ENCODE measurements around the genes CAMKV, MON1A, RBM6 and LSMEM2.

DNA sequence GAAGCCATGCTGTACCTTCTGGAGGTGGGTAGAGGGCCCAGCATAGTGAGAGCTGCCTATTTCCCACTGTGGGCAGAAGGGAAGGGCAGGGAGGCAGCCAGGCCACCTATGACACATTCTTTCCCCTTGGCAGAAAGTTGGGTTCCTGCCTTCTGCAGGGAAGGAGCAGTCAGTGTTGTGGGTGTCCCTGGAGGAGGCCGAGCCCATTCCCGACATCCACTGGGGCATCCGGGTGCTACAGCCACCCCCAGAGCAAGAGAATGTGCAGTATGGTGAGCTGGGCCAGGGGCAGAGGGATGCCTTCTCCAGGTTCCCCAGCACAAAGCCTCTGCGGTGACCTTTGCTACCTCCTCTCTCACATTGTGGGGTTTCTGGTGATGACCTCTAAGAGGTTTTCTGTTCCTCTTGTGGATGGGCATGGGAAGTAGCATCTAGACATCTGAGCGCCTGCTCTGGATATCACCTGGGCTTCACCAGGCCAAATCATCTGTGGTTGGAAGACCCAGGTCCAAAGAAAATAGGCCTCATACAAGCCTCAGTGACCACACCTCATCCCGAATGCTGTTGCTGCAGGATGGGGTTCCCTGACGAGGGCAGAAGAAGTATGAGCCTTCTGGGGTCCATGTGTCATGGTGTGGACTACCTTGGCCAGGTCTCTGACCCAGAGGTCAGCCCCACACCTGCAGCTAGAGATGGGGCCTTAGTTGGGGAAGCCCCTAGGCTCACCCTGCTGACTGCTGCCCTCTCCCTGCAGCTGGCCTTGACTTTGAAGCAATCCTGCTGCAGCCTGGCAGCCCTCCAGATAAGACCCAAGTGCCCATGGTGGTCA, 7.0 kb downstream of the APEH start:
- PRO-cap: no peak
- RRBS: no CpG with 5 or more reads among the region's 7 CpGs

- PRO-cap: unidirectional peak, minus-strand start at chr3:49804897
- RRBS: no CpG with 5 or more reads among the region's 22 CpGs
Observed at GRCh38 chr3:49804761-49805867, 2.1 kb downstream of the INKA1 start.

DNA sequence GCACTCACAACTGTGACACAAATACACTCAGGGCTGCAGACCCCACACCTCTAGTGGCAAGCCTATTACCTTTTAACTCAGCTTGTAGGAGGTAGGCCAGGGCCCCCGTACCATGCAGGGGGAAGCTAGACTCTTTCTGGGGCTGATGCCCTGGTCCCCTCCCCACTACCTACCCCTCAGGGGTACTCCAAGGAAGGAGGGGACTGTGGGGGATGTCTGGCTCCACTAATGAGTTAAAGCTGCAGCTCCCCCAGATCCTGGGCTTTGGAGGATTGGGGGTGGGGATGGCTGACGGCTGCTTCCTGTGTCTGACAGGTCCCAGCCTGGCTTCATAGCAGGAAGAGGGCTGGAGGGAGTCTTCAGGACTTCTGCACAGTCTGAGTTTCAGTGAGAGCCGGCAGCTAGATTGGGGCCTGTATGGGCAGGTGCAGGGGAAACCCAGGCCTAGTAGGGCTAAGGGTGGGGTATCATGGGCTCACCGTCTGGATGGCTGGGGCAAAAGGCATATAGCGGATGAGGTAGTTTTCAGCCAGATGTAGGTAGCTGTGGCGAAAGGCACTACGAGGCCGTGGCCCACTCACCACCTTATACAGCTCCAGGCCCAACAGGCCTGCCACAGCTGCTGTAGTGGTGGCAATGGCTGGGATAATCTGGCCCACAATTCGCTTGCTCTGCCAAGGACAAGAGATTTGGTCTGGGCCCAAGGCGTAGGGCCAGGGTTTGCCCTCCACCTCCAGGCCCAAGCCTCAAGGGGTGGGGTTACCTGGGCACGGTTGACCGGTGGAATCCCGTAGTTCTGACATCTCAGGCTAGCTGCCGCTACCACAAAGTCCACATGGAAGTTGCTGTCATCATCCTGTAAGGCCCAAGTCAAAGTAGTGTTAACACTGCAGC, 4.4 kb downstream of the INKA1 start:
- PRO-cap: no peak
- RRBS: no CpG with 5 or more reads among the region's 14 CpGs

DNA sequence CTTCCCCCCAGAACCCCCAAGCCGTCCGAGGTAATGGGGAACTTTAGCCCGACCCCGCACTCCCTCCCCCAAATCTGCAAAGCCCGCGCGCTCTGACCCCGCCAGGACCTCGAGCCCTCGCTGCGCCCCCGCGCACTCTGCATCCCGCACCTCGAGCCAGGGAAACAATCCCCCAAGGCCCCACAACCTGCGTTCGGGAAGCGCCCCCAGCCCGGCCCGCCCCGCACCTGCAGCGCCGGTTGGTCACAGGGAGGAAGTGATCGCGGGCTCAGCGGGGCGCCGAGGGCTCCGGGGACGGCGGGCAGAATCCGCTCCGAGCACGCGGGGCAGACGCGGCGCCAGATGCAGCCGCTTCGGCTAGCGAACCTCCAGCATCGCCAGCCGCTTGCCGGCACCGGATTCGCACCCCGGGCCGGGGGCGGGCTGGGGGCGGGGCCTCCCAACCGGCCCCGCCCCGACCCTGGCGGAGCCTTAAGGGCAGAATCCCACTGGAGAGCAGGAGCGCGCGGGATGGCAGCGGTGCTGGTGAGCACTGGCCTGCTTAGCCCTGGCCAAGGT, at the start of gene CAMKV:
Gene CAMKV, minus strand, starts transcription at position 376 of the 558 bp plus-strand sequence.
- PRO-cap: no peak
- RRBS: 1% methylated on average over 17 of the region's 58 CpGs

DNA sequence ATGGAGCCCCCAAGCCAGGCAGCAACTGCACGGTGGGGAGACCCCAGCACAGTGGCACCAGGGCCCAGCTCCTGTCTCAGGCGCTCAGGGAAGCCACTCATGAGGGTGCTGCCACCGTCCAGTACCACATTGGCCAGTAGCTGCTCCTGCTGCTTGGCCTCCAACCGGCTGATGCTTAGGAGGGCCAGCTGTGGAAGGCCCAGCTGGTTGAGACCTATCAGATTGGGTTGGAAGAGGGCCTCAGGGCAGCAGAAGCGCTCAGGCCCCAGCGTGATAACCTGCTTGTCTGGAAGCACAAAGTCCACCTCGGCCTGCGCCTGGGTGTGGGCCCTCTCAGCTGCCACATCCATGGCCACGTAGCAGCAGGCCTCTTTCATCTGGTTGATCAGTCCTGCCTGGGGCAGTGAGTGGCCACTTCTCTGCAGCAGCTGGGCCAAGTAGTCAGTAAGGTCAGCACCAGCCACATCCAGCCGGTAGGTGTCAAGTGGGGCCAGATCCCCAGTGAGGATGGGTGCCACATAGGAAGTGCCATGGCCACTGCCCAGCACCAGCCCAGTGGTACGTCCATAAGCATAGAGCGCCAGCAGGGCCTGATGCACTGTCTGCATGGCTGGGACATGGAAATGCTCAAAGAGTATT, 3.9 kb upstream of the CAMKV start:
- PRO-cap: no peak
- RRBS: 80% methylated on average over 1 of the region's 12 CpGs

DNA sequence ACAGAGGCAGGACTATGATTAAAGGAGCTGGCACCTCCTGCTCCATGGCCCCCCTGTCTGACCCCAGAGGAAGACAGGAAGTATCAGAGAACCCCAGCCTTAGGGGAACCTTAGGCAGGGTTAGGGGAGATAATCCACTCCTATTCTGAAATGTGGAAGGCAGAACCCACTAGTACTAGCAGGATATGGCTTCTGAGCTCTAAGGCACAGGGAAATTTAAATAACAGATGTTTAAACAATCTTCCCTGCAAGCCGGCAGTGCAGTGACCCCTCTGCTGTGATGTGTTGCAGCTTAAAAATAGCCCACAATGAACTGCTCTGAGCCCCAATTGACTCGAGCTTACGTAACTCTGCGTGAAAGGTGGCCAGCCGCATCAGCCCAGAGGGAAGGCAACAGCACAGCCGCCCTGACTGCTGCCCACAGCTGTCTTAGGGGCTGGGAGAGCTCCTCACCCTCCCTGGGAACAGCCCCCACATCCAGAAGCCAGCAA, 12.4 kb upstream of the CAMKV start:
- PRO-cap: no peak
- RRBS: no CpG with 5 or more reads among the region's 6 CpGs

DNA sequence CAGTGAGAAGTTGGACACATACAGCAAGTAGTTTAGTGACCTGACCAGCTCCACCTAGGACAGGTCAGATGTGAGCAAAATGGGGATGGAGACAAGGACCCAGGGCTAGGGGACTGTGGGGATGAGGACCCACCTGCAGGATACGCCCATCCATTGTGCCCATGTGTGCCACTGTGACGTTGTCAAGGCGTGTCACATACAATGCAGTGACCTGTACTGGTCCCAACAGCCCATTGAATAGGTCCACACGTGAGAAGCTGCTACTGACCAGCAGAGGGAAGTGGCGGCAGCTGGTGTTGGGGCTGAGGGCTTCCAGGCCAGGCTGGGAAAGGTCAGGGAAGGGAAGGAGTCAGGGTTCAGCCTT, 4.7 kb downstream of the MST1R start:
- PRO-cap: no peak
- RRBS: no CpG with 5 or more reads among the region's 5 CpGs

GRCh38 chr3:49929210-49930413, at the start of gene MON1A:
MON1A (minus strand) TSS chr3:49929811.
- PRO-cap: bidirectional peak, plus-strand start at chr3:49929618, minus-strand start at chr3:49929538; bidirectional peak, plus-strand start at chr3:49930045, minus-strand start at chr3:49929811
- RRBS: 2% methylated on average over 26 of the region's 68 CpGs

DNA sequence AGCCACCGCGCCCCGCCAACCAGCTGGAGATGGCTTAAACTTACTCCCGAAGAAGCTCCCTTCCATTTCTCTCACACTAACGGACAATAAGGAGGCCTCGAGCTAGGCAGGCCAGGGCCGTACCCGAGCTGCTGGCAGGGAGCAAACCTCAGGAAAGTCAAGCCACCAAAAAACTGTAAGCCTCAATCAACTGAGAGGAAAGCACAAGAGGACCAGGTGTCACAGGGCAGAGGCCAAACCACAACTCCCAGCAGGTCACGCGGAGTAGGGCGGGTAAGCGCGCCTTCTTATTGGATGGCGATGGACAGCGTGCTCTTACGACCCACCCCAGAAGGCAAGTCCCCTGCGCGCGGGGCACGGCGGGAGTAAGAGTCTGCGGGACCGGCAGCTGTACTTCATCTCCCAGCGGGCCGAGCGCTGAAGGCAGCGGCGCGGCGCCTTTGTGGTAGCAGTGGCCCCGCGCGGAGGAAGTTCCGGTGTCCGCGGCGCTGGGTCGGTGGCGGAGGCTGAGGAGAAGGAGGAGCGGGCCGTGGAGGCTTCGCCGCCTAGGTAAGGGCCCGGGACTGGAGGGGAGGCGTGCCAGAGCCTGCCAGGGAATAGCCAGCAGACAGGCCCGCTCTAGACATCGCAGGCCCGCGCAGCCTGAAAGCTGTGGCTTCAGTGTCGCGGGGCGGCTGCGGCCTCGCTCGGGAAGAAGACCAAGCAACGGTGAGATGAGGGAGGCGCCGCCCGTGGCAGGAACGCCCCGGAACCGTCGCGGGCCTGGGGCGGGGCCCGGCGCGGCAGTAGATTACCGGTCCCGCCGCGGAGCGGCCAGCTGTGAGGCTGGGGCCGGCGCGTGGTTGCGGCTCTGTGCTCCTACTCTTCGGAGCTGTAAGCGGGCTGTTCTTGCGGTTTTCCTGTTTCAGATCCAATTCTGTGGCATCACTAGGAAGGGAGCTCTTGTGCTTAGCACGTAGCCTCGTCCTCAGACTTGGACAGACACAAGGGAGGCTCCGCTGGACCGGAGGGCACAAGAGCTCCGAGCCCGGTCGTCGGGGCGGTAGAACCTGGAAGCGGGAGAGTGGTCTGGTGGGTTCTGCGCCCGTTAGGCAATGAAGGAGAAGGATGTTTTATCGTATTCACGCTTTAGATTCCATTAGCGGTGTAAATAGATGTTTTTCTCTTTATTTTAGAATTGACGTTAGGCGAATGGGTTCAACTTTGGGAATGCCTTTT, at the start of gene RBM6:
Gene RBM6, plus strand, starts transcription at position 474 of the 1,218 bp plus-strand sequence.
- PRO-cap: bidirectional peak, plus-strand start at position 476 of the sequence, minus-strand start at position 330 of the sequence; bidirectional peak, plus-strand start at position 816 of the sequence, minus-strand start at position 697 of the sequence
- RRBS: 1% methylated on average over 23 of the region's 97 CpGs

DNA sequence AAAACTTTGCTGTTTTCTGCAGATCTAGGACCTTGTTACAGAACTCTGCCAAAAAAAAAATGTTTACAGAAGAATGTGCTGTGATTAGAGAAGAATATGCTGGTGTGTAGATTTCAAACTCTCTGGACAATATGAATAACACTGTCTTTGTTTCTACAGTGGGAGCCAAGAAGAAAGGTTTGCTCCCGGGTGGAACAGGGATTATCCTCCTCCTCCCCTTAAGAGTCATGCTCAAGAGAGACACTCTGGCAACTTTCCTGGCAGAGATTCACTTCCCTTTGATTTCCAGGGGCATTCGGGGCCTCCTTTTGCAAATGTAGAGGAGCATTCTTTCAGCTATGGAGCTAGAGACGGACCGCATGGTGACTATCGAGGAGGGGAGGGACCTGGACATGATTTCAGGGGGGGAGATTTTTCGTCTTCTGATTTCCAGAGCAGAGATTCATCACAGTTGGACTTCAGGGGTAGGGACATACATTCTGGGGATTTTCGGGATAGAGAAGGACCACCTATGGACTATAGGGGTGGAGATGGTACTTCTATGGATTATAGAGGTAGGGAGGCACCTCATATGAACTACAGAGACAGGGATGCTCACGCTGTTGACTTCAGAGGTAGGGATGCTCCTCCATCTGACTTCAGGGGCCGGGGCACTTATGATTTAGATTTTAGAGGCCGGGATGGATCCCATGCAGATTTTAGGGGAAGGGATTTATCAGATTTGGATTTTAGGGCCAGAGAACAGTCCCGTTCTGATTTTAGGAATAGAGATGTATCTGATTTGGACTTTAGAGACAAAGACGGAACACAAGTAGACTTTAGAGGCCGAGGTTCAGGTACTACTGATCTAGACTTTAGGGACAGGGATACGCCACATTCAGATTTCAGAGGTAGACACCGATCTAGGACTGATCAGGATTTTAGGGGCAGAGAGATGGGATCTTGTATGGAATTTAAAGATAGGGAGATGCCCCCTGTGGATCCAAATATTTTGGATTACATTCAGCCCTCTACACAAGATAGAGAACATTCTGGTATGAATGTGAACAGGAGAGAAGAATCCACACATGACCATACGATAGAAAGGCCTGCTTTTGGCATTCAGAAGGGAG, 27.7 kb downstream of the RBM6 start:
- PRO-cap: no peak
- RRBS: no CpG with 5 or more reads among the region's 16 CpGs

- PRO-cap: no peak
Observed at GRCh38 chr3:50028801-50029352, 59.8 kb upstream of the RBM5 start.

- PRO-cap: no peak
- RRBS: no CpG with 5 or more reads among the region's 1 CpG
Observed at GRCh38 chr3:50030618-50031086, 58.1 kb upstream of the RBM5 start.

GRCh38 chr3:50061721-50062258, 26.9 kb upstream of the RBM5 start:
- PRO-cap: no peak
- RRBS: no CpG with 5 or more reads among the region's 7 CpGs

GRCh38 chr3:50091716-50092306, 3.1 kb downstream of the RBM5 start:
- PRO-cap: no peak
- RRBS: no CpG with 5 or more reads among the region's 10 CpGs

DNA sequence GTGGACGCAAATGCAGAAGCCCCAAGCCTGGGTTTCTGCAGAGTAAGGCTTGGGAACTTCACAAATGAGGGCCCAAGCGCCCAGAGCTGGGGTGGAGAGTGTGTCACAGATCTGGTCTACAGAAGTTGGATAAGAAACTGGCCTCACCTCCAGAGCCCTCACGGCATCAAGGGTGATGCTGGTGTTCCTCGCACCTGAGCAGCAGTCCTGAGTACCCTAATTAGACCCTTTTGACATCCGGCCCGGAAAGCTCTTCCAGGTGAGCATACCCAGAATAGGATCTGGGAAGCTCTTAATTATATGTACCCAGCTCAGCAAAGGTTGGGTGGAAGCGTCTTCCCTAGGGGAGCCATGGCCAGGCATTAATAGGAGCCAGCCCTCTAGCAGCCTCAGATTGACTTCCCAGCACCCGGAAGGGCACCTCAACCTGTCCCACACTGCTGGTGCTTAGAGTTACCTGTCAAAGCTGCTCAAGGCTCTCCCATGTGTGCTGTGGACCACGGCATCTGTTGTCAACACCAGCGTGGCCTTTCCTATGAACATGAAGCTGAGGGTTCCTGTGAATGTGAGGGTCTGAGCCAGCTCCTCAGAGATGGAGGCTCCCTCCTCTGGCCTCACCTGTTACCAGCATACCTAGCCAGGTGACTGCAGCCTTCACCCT, 31.9 kb downstream of the RBM5 start:
- PRO-cap: no peak
- RRBS: 75% methylated on average over 1 of the region's 10 CpGs

DNA sequence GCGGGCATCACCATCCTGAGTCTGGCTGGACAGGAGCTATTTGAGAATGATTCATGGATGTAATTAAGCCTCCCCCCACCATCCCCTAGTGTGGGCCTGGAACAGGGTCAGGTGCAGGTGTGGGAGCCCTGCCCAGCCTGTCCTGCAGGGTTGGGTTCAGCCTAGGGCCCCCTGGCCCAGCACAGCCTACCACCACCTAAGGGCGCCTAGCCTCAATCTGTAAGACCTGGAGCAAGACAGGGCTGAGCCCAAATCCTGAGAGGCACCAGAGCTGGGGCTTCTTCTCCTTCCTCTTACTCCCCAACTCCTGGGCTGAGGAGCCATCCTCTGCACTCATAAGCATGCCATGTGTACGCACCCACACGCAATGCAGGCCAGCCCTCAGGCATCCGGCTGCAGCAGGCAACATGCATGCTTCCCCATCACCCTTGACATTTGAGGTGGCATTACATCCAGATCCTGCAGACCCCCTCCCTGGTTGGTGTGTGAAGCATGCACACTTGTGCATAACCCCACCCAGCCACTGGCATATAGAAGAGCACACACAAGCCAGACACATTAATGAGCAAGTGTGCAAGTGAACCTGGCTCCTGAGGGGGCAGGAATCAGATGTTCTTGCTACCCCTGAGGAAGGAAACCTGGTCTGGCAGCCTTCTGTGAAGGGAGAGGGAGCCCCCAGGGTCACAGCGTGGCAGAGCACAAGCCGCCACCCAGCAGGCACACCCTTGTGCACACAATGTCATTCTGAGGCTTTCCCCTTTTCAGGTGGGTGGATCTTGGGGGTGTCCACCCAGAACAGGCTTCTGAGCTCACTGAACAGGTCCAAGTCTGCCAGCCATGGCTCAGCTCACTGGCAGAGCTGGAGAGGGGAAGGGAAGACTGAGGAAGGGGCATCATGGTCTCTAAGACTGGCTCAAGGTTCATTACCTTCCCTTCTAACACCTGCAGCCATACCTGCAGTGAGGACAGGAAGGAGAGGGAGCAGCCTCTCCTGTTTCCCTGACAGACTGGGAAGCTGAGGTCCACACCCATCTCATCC, 31.9 kb upstream of the SEMA3F start:
- PRO-cap: no peak
- RRBS: no CpG with 5 or more reads among the region's 7 CpGs

DNA sequence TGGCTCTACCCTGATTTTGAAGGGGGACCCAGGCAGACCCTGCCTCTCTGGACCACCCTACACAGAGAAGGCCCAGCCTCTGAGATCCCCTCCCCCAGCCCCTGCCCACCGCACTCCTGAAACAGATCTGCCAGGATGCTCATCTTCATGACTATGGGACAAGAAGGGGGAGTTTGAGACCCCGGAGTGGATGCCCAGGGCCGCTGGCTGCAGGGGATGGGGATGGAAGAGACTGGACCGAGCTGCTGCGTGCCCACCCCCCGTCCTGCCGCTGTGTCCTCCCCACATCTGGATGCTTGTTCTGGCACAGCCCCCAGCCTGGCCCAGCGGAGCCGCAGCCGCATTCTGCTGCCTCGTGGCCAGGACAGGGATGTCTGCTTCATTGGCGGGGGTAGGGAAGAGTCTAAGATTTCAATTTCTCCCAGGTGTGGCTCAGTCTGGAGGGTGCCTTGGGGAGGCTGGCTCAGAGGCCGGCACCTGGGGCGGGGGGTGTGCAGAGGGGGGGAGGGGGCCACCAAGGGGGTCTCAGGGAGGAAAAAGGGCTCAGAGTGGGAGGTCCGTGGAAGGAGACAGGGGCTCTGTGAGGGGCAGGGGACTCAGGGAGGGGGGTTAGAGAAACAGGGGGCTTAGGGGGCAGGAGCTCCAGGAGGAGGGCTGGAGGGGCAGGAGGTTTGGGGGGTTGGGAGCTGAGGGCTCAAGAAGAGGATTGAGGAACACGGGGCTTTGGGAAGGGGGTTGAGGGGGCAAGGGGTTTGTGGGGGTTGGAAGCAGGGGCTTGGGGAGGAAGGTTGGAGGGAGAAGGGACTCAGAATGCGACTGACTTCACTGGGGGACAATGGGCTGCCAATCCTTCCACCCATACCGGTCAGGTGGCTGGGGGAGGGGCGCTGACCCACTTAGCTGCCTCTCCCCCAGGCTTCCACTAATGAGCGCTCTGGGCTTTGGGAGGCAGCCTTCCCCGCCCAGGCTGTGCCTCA, 30.1 kb upstream of the SEMA3F start:
- PRO-cap: no peak
- RRBS: no CpG with 5 or more reads among the region's 21 CpGs

GRCh38 chr3:50207179-50208186, 2.4 kb downstream of the SLC38A3 start:
- PRO-cap: no peak
- RRBS: no CpG with 5 or more reads among the region's 19 CpGs

GRCh38 chr3:50278619-50279290, at the start of gene LSMEM2:
LSMEM2 (plus strand) TSS chr3:50279087.
- PRO-cap: no peak
- RRBS: no CpG with 5 or more reads among the region's 2 CpGs

GRCh38 chr3:50298191-50298583, 1.0 kb downstream of the HYAL3 start:
- PRO-cap: no peak
- RRBS: no CpG with 5 or more reads among the region's 3 CpGs

All from kidney (tissue), 2 donors.